Heart right ventricle (tissue), 2 donors: ENCODE results near the gene ANKRD20A1.

DNA sequence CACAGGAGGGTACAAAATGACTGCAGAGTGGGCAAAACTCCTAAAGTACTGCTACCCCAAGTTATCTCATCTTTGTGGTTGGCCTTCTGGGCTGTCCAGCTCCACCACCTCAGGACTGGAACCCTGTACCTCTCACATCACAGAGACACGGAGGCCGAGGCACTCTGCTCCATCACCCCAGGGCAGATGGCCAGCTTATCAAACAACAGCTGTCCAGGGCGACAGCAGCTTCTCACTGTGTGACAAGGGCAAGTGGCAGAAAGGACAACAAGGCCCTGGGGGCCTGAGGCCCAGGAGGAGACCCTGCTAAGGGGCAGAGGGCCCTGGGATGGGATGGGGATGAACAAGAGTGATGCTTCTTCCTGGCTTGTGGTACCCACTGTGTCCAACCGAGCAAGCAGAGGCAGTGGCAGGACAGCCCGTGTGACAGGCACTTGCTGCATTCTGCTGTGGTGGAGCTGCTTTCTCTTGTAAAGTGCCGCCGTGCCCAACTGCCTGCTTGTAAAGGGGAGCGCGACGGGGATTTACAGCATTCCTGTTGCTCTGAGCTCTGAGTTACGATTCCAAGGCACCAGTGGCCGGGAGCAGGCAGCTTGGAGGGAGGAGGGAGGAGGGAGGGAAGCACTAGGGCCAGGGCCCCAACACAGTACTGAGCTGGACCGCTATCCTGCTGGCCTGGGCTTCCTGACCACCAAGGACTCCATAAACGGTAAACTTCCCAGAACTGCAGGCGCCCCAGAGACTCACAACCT is 71.2 kb downstream of the SHB start:
- PRO-cap, 2 experiments, result no peak in any of the 2 experiments

GRCh38 chr9:38001121-38001969 is 67.7 kb downstream of the SHB start:
- PRO-cap, 2 experiments, result no peak in any of the 2 experiments

GRCh38 chr9:38025694-38026800 is 43.0 kb downstream of the SHB start:
- PRO-cap, 2 experiments, result no peak in any of the 2 experiments

DNA sequence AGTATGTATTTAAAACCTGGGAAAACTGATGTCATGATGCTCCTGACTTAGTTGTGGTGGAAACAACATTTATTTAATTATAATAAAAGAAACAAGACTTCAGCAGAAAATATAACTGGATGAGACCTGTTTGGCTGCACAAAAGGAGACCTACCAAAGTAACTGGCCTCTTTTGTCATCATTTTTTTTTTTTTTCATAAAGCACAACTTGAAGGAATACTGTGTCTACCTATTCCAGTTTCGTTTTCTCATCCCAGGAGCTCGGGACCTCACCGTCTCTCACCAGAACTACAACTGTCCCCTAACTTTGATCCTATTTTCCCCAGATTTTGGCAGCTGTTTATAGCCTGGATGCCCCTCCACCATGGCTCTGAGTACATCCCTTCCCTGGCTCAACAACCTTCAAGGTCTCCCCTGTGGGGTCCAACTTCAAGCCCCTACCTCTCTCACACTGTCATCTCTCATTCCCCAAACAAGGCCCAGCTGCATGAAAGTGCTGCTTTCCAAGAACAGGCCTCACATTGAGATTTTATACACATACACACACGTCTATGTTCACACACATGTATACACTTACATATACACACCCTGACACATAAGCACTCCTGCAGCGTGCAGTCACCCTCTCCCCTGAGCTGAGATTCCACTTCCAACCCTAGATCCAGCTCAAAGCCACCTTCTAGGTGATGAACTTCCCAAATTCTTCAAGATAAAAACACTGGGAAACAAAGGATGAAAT is 4.9 kb downstream of the SHB start:
- PRO-cap, 2 experiments, result no peak in any of the 2 experiments

- PRO-cap, 2 experiments, result peak in 2 of 2 experiments; most common plus-strand start chr9:38067448 (in 1); most common minus-strand start chr9:38067282 (in 2)
These were observed 1.7 kb downstream of the SHB start for GRCh38 chr9:38067044-38068005.

GRCh38 chr9:38068006-38068953 is 747 bp downstream of the SHB start:
- PRO-cap, 2 experiments, result peak in 1 of 2 experiments; most common plus-strand start chr9:38068903 (in 1); most common minus-strand start chr9:38068824 (in 1)

GRCh38 chr9:38170675-38171217 is 101.7 kb upstream of the SHB start:
- PRO-cap, 2 experiments, result no peak in any of the 2 experiments

DNA sequence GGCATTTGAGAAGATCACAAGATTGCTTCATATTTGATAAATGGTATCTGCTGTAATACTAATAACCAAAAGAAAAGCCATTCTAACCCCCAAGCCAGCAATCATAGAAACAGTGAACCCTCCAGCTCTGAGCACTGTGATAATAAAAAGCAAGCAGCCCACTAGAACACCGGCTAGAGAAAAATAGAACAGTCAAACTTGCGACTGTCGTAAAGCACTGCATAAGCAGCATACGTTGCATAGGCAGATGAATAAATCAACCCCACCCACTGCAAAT is 31.9 kb upstream of the ANKRD18A start:
- PRO-cap, 2 experiments, result peak in 1 of 2 experiments; most common minus-strand start position 184 of the sequence (in 1)

DNA sequence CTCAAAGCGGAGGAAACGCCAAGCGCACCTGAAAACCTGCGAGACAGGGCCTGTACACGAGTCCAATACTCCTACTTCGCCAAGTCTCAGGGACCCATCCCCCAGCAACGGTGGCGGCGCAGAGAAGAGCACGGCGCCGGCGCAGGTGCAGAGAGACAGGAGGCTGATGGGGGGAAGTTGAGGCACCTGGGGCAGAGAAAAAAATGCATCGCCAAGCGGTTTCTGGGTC is 751.8 kb downstream of the SPATA31A1 start:
- PRO-cap, 2 experiments, result no peak in any of the 2 experiments

GRCh38 chr9:41150234-41150578 is 21.7 kb upstream of the FOXD4L6 start:
- PRO-cap, 2 experiments, result no peak in any of the 2 experiments

- PRO-cap, 2 experiments, result peak in 2 of 2 experiments; most common minus-strand start chr9:41643886 (in 2)
These were observed 454.6 kb upstream of the ZNG1F start for GRCh38 chr9:41643389-41644371.

DNA sequence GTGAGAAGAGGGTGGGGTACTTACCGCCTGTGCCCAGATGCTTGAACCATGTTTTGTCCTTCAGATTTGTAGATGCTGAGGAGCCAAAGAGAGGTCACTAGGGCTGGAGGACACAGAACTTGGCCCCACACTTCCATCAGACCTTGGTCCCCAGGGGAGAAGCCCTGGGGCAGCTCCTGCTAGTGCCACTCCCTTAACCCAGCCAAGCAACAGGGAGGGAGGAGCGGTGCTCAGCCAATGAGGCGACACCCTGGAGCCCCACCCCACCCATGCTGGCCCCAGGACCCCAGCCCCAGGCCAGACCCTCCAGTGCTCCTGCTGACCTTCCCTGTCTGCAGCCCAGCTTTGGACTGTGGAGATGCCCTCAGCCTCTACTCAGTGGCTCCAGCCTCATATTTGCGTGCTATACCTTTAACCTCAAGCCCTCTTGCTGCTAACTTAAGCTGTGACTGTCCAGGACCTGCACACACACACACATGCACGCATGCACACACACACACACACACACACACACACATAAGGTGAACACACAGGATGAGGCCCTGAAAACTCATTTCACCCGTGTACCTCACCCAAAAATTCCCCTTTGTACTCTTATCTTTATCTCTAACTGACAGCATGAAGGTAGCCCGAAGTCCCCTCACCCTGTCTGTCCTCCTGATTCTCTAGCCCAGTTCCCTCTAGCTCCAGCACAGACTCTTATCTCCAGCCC is 942.6 kb downstream of the SPATA31A6 start:
- PRO-cap, 2 experiments, result no peak in any of the 2 experiments

DNA sequence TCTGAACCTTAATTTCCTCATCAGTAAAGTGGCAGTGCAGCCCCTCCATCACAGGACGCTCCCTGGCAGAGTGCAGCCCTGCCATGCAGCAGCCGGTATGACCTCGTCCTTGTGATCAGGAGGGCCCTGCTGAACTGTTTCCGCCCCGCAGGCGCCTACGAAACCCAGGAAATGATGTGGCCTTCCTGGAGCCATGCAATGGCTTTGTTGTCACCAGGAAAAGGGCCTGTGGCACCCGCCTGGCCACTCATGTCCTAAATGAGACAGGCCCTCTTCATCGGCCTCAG is 365.2 kb downstream of the SPATA31A7 start:
- PRO-cap, 2 experiments, result peak in 1 of 2 experiments; most common minus-strand start position 113 of the sequence (in 1)

GRCh38 chr9:64870136-64870291 is 415.0 kb downstream of the FOXD4L5 start:
- PRO-cap, 2 experiments, result no peak in any of the 2 experiments

- PRO-cap, 2 experiments, result no peak in any of the 2 experiments
These were observed 22.2 kb upstream of the FOXD4L4 start for GRCh38 chr9:65714613-65715184.

DNA sequence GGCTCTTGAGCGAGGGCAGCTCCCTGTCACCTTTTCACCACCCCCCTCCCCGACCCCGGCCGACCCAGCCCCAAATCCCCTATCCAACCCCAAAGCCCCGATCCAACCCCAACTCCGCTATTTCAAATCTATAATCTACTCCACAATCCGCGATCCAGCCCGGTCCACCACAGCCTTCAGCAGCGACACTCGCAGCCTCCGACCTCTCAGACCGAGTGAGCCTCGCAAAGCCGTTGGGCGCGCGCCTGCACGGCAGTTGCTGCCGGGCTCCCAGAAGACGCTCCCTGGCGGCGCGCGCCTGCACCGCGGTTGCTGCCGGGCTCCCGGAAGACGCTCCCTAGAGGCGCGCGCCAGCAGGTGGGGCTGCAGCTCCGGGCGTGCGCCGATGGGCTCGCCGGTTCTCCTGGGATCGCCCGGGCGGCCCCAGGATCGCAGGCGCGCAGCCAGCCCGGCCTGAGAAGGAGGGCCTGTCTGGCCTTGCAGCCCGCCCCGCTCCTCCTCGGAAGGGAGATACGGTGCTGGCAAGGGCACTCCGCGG is 416.0 kb downstream of the FOXD4L4 start:
- PRO-cap, 2 experiments, result no peak in any of the 2 experiments

DNA sequence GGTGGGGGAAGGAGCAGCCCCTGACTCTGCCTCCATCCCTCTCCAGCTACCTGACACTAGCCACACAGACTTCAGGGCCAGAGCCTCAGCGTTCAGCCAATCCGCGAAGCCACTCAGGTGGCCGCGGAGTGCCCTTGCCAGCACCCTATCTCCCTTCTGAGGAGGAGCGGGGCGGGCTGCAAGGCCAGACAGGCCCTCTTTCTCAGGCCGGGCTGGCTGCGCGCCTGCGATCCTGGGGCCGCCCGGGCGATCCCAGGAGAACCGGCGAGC is at the start of gene ANKRD20A1:
TSS of gene ANKRD20A1 (plus strand) at position 196 of the 270 bp plus-strand sequence.
- PRO-cap, 2 experiments, result no peak in any of the 2 experiments

DNA sequence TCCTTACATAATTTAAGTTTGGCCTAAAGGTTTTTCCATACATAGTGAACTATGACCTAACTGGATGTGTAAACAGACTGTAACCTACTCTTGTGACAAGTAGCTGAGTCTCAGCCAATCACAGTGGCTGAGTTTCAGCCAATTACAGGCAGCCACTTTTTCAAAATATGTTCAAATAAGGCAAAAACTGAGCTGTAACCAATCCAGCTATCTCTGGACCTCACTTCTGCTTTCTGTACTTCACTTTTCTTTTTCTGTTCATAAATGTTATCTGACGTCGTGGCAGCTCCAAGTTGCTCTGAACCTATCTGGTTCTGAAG is 34.6 kb downstream of the TMEM252 start:
- PRO-cap, 2 experiments, result peak in 1 of 2 experiments; most common plus-strand start position 267 of the sequence (in 1)

DNA sequence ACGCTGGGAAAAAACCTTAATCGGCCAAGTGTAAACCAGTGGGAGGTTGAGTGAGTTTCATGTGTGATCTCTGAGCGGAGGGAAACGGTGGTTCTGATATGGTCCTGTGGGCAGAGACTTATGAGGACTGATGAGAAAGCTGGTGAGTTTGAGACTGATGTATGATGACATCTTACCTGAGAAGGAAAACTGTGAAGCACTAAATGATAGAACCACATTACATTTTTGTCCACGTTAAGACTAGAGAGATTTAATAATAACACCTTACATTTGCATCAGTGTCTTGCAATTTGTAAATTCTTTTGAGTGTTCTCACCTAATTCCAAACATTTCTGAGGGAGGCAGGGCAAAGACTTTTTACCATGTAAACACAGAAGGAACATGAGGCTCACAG is 2.0 kb downstream of the PIP5K1B start:
- PRO-cap, 2 experiments, result no peak in any of the 2 experiments

- PRO-cap, 2 experiments, result no peak in any of the 2 experiments
These were observed 10.0 kb downstream of the PIP5K1B start for GRCh38 chr9:68714951-68715513.